Skeletal muscle tissue (tissue), 7 donors: Measurements from ENCODE around the genes P4HA3, XRRA1 and DGAT2.

DNA sequence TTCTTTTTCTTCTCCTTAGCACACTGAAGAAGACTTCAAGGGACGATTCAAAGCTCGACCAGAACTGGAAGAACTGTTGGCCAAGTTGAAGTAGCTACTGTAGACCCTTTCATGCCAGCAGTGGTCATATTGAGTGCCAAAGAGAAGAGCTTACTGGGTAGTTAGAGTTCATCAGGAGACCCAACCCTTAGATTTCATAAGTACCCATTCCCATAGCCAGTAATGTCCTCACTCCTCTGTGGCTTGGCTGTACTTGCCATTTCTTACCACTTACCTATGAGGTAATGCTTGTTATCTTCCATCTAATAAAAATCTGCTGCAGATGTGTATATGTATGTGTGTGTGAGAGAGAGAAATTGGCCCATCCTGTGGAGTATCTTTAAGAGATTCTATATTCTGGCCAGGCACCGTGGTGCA, 12.4 kb downstream of the COA4 start:
- PRO-cap, 3 experiments = no peak in any of the 3 experiments
- RAMPAGE, long total RNA = no peak
- RRBS, 2 experiments = no CpG with 5 or more reads among the region's 3 CpGs

DNA sequence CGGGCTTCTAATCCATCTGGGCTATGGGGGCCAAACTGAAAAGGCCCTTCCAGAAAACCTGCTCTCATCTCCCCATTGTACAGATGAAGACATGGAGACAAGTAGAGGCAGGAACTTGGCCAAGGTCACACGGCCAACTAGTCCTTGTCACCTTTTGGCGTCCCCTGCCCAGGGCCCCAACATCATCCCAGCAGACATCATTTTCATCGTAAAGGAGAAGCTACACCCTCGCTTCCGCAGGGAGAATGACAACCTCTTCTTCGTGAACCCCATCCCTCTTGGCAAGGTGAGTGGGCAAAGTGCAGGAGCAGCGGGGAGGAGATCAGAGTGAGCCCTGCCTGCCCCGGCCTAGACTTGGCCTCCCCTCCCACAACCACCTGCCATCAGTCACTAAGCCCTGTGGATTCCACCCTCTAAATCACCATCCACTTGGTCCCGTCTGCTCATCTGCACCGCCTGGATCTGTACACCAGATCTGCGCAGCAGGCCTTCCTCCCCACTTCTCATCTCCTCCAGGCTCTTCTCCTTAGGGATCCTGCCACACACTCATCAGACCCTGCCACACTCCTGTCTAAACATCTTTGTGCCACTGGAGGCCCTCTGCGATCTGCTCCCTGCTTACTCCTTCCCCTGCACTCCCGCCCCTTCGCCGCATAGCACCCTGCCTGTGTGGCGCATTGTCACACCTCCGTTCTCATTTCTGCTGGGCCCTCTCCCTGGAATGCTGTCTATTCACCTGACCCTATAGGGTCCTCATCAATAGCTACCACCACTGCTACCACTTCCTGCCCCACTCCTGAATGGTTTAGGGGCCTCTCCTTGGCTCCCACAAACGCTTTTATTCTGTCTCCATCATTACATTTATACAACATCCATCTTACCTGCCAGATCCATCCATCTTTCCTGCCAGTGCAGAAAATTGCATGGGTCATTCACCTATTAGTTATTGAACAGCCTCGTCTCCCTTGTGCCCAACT, 14.2 kb downstream of the UCP2 start:
- PRO-cap, 3 experiments = no peak in any of the 3 experiments
- RAMPAGE, long total RNA = no peak
- RRBS, 2 experiments = no CpG with 5 or more reads among the region's 20 CpGs

- PRO-cap, 3 experiments = peak in 1 of 3 experiments; most common minus-strand start chr11:74011772 (in 1)
- RAMPAGE, long total RNA = no peak
- RRBS, 2 experiments = no CpG with 5 or more reads among the region's 16 CpGs
Observed at GRCh38 chr11:74011056-74012265, 2.6 kb upstream of the UCP3 start.

DNA sequence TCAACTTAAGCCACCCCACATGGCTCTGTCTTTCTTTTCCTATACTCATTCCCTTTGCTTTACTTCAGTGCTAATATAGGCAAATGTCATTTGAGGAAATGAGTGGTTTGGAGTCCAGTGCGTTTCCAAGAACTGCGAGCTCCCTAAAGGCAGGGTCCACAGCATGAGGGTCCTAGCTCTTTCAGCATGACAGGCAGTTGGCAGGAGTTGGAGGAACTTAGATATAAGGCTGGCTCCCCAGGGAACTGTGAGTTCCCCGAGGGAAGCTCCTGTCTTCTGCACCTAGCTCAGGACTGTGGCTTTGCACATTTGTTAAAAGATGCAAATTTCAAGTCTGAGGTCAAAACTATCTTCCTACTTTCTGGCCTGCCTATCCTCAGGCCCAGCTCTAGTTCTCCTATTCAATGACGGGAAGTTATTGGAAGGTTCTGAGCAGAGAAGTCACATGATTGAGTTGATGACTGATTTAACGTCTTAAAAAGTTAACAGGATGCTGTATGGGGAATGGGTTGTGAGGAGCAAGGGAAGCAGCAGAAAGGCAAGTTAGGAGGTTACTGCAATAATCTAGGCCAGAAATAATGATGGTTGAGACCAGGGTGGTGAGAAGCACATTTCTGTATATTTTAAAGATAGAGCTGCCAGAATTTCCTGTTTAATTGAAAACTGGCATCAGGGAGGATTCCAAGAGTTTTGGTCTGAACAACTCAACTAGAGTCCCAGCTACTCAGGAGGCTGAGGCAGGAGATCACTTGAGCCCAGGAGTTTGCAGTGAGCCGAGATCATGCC, 11.7 kb upstream of the UCP3 start:
- PRO-cap, 3 experiments = no peak in any of the 3 experiments
- RAMPAGE, long total RNA = no peak
- RRBS, 2 experiments = no CpG with 5 or more reads among the region's 6 CpGs

DNA sequence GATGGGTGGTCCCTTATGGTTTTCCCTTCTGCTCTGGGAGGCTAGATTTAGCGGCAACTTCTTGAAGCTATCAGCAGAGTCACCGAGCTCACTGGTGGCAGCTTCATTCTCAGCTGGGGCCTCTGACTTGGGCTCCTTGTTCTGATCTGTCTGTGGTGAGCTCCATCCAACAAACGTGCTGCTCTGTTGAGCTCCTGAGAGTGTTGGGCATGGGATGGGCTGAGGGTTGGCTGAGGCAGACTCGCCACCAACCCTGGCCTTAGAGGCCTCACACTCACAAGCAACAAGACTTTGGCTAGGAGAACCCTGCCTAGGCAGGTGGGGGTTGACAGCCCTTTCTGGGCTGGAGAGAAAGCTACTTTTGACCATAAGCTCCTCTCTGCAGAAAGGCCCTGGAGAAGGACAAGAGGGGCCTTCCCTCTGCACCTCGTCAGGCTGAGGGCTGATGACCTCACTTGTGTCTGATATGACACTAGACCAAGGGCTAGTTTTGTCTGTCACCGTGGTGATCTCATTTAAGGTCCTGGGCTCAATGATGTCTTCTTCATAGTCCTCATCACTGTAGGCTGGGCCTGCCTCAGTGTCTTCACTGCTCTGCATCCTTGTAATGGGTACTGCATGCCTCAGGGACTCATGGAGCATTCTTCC, 24.7 kb upstream of the UCP3 start:
- PRO-cap, 3 experiments = no peak in any of the 3 experiments
- RAMPAGE, long total RNA = no peak
- RRBS, 2 experiments = no CpG with 5 or more reads among the region's 6 CpGs

DNA sequence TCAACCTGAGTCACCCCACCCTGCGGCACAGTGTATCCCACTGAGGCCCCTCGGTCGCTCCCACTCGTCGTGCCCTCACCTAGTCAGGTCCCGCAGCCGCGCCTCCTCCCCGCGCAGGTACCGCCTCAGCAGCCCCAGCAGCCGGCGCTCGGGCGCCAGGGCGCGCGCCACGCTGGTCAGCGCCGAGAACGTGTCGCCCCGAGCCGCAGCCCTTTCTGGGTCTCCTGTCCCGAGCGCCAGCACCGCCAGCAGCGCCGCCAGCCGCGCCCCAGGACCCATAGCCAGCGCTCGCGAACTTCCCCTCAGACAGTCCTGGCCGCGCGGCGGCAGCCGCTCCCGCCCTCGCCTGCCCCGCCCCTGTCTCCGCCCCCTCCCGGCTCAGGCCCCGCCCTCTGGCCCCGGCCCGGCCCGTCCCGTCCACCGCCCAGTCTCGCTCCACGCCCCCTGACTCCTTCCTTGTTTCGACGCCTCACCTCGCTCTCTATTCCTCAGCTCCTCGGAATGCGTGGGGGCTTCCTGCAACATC, at the start of gene P4HA3:
P4HA3 (minus strand) TSS at position 308 of the 526 bp plus-strand sequence.
- PRO-cap, 3 experiments = peak in 2 of 3 experiments; most common plus-strand start position 441 of the sequence (in 1); most common minus-strand start position 279 of the sequence (in 1)
- RAMPAGE, long total RNA = no peak
- RRBS, 2 experiments = no CpG with 5 or more reads among the region's 58 CpGs

- PRO-cap, 3 experiments = peak in 2 of 3 experiments; most common plus-strand start chr11:74673461 (in 2)
- RAMPAGE, long total RNA = no peak
- RRBS, 2 experiments = no CpG with 5 or more reads among the region's 15 CpGs
Observed at GRCh38 chr11:74672760-74673950, 58.1 kb downstream of the CHRDL2 start.

DNA sequence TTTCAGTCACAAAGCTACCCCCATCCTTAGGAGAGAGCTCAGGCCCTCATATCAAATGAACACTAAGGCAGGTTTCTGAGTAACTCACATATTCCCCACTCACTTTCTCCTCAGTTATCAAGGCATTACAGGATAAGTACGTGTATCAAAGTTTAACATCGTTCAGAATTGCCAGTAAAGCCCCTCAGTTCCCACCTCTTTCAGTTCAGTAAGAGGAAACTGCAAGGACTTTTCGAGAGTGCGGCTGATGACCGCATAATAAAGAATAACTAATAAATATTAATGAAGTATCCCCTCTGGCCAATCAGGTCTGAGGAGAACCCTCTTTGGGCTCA, 246 bp upstream of the RNF169 start:
- PRO-cap, 3 experiments = peak in 3 of 3 experiments; most common minus-strand start position 202 of the sequence (in 1)
- RAMPAGE, long total RNA = no peak
- RRBS, 2 experiments = no CpG with 5 or more reads among the region's 5 CpGs

DNA sequence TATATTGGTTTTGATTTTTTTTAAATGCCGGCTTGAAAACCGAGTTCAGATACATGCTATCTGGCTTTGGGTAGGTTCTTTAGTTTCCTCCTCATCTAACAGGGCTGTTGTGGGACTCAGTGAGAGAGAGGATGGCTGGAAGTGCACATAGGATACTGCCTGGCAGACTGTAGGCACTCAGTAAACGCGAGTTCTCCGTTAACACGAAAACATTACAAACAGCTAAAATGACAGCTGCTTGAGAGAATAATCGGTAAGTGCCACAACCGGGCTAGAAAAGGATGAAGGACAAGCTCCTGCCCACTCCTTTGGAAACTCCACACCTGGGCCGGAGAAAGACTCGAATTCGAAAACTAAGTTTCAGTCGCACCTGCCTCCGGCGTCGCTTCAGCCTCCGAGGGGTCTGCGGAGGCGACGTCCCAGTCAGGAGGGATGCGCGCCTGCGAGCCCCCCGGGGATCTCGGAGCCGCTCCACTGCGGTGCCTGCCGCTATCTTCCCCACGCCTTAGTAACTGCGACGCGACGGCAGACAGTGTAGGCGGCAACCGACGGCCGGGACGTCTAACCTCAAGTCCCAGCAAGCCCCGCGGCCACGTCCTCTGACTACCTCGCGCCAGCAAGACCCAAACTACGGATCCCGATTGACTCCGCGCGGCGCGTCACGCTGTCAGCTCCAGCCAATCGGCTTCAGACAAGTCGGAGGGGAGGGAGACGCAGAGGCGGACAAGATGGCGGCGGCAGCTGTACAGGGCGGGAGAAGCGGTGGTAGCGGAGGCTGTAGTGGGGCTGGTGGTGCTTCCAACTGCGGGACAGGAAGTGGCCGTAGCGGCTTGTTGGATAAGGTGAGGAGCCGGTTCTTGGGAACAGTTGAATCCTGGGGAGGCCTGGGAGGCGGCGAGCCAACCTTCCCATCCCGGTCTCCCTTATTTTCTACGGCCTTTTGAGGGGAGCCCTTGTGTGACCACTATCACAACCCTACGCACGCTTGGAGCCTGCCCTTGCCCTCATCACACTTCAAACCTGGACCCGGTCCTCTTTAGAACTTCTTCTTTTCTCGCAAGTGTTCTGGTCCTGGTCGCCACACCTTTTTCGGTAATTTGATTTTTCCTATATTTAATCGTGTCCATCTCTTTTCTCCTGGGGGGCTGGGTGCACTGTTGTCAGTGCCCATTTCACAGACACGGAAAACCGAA, at the start of gene XRRA1:
XRRA1 (minus strand) TSS at position 534 of the 1,193 bp plus-strand sequence.
- PRO-cap, 3 experiments = peak in 3 of 3 experiments; most common plus-strand start position 694 of the sequence (in 2); most common minus-strand start position 507 of the sequence (in 2)
- RAMPAGE, long total RNA = start-site peak on the plus strand centred at position 712 of the sequence, 21 bp wide, 275 and 116 reads in 2 replicates
- RRBS, 2 experiments = 2 to 3% methylated on average over 25 to 27 of the region's 76 CpGs

DNA sequence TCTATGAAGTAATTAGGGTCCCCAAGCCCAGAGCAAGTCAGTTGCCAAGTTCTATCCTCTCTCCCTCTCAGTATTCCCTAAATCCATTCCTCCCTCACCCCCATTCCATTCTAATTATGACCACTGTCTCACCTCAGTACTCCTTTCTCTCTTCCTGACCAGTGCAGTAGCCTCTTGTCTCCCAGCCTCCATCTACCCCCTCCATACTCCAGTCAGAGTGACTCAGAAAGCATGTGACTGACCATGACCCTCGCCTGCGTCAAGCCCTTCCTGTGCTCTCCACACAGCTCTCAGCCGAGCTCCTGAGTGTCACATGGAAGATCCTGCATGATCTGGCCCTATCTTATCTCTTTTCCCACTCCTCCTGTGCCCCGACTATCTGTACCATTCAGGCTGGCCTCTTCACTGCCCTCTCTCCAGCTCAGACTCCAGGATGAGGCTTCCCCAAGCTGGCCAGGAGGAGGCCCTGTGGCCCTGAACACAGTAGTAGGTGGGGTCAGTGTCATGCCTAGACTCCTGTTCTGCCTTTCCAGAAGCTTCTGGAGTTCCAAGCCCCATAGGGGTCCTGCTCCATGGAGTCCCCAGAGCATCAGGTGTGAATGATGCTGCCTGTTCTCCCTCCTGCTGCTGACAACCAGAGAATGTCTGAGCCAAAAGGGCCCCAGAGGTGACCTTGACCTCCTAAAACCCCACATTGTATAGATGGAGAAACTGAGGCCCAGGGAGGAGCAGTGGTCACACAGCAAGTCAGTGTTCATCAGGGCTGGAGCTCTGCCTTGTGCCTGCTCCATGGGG, 42.7 kb downstream of the NEU3 start:
- PRO-cap, 3 experiments = no peak in any of the 3 experiments
- RAMPAGE, long total RNA = no peak
- RRBS, 2 experiments = no CpG with 5 or more reads among the region's 4 CpGs

DNA sequence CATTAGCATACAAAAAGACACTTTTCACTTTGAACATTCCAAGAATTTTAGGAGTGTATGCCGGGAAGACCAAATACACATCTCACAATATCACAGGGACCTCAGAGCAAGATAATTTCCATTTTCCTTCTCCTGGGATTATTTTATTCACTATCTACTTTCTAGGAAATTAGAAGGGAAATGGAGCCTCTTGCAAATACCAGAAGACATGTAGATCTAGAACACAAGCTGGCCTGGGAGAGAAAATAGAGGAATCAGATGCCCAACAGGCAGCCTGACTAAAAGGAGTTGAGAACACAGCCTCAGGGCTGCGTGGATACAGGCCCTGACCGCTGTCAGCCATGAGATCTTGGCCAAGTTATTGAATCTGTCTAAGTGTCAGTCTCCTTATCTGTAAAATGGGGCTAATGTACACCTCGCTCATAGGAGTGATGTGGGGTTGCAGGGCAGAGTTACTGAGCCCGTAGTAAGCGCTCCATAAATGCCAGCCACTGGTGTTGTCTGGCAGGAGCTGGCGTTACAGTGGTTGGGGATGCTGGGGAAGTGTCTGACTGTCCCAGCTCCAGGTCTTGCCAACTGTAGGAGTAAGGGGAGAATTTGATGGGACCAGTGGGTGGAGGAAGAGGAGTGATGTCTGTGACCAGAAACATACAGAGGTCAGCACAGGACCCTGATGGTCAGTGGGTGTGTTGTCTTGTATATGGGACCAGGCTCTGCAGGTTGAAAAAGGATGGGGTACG, 38.4 kb upstream of the TPBGL start:
- PRO-cap, 3 experiments = no peak in any of the 3 experiments
- RAMPAGE, long total RNA = no peak
- RRBS, 2 experiments = no CpG with 5 or more reads among the region's 8 CpGs

GRCh38 chr11:75240899-75242203, 777 bp downstream of the TPBGL start:
- PRO-cap, 3 experiments = no peak in any of the 3 experiments
- RAMPAGE, long total RNA = no peak
- RRBS, 2 experiments = 3% methylated on average over 53 to 54 of the region's 200 CpGs

- PRO-cap, 3 experiments = no peak in any of the 3 experiments
- RAMPAGE, long total RNA = no peak
- RRBS, 2 experiments = no CpG with 5 or more reads among the region's 5 CpGs
Observed at GRCh38 chr11:75263706-75264178, 23.2 kb downstream of the TPBGL start.

GRCh38 chr11:75424417-75424835, 8.6 kb downstream of the KLHL35 start:
- PRO-cap, 3 experiments = no peak in any of the 3 experiments
- RAMPAGE, long total RNA = no peak
- RRBS, 2 experiments = no CpG with 5 or more reads among the region's 1 CpG

GRCh38 chr11:75562422-75563126, 521 bp downstream of the SERPINH1 start:
- PRO-cap, 3 experiments = peak in 3 of 3 experiments; most common plus-strand start chr11:75562838 (in 1); most common minus-strand start chr11:75562708 (in 2)
- RAMPAGE, long total RNA = no peak
- RRBS, 2 experiments = 2 to 4% methylated on average over 4 of the region's 23 CpGs

DNA sequence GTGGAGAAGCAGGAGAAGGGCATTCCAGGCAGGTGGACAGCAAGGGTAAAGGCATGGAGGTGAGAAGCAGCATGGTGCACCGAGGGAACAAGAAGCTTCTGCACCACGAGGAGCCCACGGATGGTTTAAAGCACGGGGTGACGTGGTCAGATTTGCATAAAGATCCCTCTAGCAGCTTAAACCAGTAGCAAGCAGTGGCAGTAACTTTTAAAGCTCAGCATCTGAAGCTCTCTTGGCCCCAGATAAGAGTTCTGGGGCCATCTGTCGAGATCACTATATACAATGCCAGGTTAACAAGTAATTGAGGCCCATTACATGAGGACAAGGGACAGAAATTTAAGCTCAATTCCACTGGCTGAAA, 36.9 kb downstream of the SERPINH1 start:
- PRO-cap, 3 experiments = no peak in any of the 3 experiments
- RAMPAGE, long total RNA = no peak
- RRBS, 2 experiments = no CpG with 5 or more reads among the region's 6 CpGs

- PRO-cap, 3 experiments = no peak in any of the 3 experiments
- RAMPAGE, long total RNA = no peak
- RRBS, 2 experiments = no CpG with 5 or more reads among the region's 10 CpGs
Observed at GRCh38 chr11:75745643-75746294, 22.8 kb upstream of the DGAT2 start.

- PRO-cap, 3 experiments = peak in 3 of 3 experiments; most common plus-strand start chr11:75768757 (in 2); most common minus-strand start chr11:75768437 (in 1)
- RAMPAGE, long total RNA = no peak
- RRBS, 2 experiments = 2 to 3% methylated on average over 33 to 39 of the region's 90 CpGs
Observed at GRCh38 chr11:75768012-75769101, at the start of gene DGAT2. TSS of gene DGAT2 (plus strand) at chr11:75768778.

DNA sequence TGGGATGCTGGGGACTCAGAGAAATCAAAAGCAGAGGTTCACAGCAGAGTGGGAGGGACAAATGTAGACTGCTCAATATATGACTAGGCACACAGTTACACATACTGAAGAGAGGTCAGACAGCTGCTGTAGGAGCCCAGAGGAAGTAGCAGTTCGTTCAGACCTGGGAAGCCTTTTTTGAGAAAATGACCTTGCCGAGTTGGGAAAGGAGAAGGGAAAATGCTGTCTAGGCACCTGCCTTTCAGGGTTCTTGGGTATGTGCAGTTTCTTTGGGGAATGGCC, 4.3 kb upstream of the UVRAG start:
- PRO-cap, 3 experiments = no peak in any of the 3 experiments
- RAMPAGE, long total RNA = no peak
- RRBS, 2 experiments = no CpG with 5 or more reads among the region's 2 CpGs

- PRO-cap, 3 experiments = no peak in any of the 3 experiments
- RAMPAGE, long total RNA = no peak
- RRBS, 2 experiments = no CpG with 5 or more reads among the region's 3 CpGs
Observed at GRCh38 chr11:75813532-75814184, 1.4 kb upstream of the UVRAG start.